BE2C (cell line): ENCODE measurements around a stretch of chr17.

DNA sequence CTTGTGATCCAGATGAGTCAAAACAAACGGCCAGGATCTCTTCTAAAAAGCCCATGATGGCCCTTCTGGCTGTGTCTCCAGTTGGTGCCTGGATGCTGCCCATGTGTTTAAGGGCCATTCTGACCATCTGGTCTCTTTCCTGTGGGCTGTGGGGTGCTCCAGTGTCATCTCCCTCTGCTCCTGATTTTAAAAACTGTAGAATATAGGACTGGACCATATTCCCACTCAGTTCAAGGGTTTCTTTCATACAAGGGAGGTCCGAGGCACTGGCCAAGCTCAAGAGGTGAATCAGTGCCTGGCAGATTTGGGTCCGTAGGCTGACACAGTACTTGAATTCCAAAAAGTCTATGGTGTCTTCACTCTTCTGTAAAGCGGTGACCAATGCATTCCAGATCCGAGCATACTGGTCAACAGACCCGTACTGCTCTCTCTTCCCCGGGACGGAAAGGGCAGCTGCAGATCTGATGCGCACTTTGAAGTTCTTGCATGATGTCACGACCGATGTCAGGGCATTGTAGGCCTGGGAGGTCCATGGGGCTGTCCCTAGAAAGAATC lies 35.1 kb downstream of the HEATR6 start:
- RRBS, result no CpG with 5 or more reads among the region's 11 CpGs

- RRBS, result no CpG with 5 or more reads among the region's 8 CpGs
These were observed 8.4 kb upstream of the HEATR6 start for GRCh38 chr17:60086916-60087737.

DNA sequence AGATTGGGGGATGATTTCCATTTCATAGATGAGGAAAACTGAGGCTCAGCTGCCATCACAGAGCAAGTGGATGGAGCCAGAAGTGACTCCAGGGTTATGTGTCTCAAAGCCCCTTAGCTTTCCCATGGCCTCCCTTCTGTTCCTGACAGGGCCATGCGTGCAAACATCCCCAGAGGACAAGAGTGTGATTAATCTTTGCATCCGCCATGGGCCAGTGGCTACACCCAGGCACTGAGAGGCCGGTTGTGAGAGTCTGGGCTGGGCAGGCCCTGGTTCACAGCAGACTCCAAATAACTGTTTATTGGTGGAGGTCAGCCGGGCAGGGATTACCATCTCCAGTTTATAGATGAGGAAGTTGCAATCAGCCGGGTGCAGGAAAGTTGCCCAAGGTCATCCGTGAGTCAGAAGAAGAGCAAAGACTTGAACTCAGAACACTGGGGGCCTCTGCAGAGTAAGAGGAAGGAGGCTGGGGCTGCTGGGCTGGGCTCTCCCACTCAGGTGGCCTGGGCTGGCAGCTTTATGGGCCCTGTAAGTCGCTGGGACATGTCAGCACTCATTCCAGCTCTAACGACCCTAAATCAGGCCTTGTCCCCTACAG lies 2.3 kb upstream of the CA4 start:
- RRBS, result 64% methylated on average over 2 of the region's 8 CpGs

DNA sequence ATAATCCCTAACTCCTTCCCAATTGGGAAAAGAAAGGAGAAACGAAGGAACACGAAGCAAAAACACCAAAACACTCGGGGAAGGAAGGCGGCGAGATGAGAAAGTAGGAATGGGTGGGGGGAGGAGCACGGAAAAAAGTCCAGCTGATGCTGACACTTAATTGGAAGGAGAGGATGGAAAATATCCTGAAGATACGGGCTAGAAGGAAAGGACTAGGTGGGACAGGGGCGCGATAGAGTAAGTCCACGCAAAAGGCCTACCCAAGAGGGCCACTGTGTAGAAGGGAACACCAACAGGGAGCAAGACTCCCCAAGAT lies 811 bp downstream of the APPBP2 start:
- RRBS, result no CpG with 5 or more reads among the region's 10 CpGs

GRCh38 chr17:60559745-60560432 lies 33.8 kb upstream of the APPBP2 start:
- RRBS, result 92% methylated on average over 3 of the region's 22 CpGs

DNA sequence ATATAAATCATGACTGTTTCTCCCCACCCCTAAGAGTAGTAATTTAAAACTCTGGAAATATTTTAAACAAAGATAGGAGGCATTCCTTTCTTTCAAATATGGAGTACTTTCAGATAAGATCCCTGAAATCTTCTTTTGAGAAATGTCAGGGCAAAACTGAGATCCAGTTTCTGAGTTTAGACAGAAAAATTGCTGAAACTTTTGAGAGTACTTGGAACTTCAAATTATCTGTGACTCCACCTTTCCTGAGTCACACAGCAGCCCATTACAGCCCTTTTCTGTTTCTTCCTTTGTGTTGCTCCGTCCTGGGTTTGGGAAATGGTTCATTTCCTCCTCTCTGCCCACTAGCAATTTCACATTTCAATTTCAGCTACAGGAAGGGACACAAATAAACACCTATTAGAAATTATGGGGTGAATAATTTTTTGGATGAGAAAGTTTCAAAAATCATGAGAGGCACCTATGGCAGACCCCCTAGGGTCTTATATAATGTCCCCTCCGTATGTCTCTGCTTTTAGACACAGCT lies 28.8 kb upstream of the PPM1D start:
- RRBS, result no CpG with 5 or more reads among the region's 2 CpGs

- RRBS, result no CpG with 5 or more reads among the region's 41 CpGs
These were observed 209.4 kb downstream of the BCAS3 start for GRCh38 chr17:60886608-60887888.

GRCh38 chr17:60940870-60941485 lies 263.3 kb downstream of the BCAS3 start:
- RRBS, result no CpG with 5 or more reads among the region's 7 CpGs

DNA sequence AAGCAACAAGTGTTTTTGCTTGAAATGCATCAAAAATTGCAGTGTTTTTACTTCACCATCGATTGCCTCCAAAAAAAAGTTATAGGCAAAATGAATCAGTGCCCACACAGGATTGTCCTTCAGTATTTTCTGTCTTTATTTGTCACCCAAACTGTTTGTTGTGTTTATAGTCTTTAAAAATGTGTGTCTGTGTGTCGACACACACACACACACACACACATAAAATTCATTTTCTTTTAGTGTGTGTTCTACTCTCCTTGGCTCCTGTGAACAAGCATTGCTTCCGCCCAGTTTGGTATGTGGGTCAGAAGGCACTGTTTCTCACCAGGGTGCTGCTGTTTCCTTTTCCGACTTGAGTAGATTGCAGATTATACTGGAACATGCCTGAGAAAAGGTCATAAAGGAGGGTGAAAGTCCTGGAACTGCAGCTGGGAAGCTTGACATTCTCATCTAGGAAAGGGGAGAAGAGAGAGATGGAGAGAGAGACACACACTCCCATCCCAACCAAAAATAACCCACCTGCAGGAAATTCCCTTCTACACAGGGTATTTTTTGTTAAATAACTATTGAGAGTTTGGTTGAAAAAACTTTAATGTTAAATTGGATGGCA lies 330.3 kb downstream of the BCAS3 start:
- RRBS, result no CpG with 5 or more reads among the region's 4 CpGs

DNA sequence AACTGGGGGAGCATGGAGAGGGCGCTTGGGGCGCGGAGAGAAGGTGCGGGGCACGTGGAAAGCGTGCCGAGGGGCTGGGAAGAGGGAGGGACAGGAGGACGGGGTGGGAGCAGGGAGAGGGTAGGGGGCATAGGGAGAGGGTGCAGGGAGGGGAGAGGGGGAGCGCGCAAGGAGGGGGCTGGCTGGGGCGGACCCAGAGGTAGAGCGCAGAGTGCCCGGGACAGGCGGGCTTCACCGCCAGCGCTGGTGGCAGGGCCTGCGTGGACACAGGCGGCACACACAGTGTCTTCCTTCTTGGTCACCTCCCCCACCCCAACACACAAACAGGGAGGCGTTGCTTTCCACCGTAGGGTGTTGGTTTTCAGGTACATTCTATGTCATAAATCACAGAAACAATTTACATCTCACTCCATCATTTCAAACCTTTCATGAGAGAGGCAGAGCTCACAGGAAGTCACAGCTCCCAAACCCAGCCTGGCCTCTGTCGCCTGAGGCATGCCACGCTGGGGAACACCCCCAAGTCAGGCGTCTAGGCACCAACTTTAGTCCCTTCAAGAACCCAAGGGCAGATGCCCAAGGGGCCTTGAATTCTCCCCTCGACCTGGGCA lies 10.3 kb downstream of the TBX4 start:
- RRBS, result no CpG with 5 or more reads among the region's 24 CpGs

- RRBS, result no CpG with 5 or more reads among the region's 7 CpGs
These were observed 346 bp downstream of the NACA2 start for GRCh38 chr17:61590687-61591058.

DNA sequence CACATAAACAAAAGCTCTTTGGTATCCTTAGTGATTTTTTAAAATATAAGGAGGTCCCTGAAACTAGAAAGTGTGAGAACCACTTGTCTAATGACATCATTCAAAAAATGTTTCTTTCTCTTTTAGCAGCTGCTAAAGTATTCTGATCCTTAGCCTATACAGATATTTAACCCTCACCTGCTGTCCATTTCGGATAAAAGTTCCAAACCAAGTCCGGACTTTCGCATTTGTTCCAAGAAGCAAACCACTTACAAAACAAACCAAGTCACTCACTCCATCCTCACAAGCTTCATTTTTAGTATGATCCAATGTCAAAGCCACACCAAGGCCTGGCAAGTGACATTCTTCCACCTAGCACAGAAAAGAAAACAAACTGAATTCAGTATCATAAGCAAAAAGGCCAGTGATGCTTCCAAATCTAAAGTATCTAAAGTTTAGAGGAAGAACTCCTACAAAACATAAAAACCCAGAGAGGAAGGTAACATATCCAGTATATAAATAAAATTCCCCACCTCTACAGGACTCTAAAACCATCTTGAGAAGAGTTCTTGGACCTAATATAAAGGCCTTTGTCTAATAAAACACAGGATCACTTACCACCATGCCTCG lies 16.3 kb downstream of the INTS2 start:
- RRBS, result no CpG with 5 or more reads among the region's 4 CpGs

GRCh38 chr17:61996179-61996926 lies 68.6 kb upstream of the INTS2 start:
- RRBS, result no CpG with 5 or more reads among the region's 4 CpGs

DNA sequence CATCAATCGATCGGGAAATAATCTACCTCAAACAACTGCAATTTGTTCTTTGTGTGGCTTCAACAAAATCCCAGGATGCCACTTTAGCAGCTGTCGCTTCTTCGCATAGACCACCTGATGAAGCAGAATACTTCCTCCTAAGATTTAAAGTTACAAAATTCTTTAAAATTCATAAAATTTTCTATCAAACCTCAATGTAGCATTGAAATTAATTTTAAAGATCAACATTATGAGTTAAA lies 35.6 kb downstream of the MED13 start:
- RRBS, result no CpG with 5 or more reads among the region's 4 CpGs

DNA sequence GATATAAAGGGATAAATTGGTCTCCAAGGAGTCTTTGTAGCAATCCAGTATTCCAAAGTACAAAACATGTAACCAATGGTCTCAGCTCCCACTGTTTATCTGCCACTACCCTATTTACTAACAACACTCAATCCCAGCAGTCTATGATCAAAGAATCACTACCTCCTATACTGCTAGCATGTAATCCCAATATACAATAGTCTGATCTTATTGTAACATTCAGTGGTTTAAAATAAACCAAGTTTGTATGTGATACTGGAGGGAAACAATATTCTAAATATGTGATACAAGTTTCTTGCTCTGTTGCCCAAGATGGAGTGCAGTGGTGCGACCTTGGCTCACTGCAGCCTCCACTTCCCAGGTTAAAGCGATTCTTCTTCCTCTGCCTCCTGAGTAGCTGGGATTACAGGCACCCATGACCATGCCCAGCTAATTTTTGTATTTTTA lies 26.0 kb downstream of the MED13 start:
- RRBS, result no CpG with 5 or more reads among the region's 2 CpGs

- RRBS, result no CpG with 5 or more reads among the region's 5 CpGs
These were observed 25.1 kb upstream of the MED13 start for GRCh38 chr17:62089983-62090677.

GRCh38 chr17:62165201-62165816 lies 100.2 kb upstream of the MED13 start:
- RRBS, result no CpG with 5 or more reads among the region's 3 CpGs

- RRBS, result no CpG with 5 or more reads among the region's 5 CpGs
These were observed 1.2 kb upstream of the TLK2 start for GRCh38 chr17:62477491-62477796.

- RRBS, result 1% methylated on average over 16 of the region's 111 CpGs
These were observed 531 bp upstream of the TLK2 start for GRCh38 chr17:62477797-62478791.